Measurements from ENCODE around the genes OR2AG2, OR2AG1, OR10A2, OLFML1 and OR10A3.

DNA sequence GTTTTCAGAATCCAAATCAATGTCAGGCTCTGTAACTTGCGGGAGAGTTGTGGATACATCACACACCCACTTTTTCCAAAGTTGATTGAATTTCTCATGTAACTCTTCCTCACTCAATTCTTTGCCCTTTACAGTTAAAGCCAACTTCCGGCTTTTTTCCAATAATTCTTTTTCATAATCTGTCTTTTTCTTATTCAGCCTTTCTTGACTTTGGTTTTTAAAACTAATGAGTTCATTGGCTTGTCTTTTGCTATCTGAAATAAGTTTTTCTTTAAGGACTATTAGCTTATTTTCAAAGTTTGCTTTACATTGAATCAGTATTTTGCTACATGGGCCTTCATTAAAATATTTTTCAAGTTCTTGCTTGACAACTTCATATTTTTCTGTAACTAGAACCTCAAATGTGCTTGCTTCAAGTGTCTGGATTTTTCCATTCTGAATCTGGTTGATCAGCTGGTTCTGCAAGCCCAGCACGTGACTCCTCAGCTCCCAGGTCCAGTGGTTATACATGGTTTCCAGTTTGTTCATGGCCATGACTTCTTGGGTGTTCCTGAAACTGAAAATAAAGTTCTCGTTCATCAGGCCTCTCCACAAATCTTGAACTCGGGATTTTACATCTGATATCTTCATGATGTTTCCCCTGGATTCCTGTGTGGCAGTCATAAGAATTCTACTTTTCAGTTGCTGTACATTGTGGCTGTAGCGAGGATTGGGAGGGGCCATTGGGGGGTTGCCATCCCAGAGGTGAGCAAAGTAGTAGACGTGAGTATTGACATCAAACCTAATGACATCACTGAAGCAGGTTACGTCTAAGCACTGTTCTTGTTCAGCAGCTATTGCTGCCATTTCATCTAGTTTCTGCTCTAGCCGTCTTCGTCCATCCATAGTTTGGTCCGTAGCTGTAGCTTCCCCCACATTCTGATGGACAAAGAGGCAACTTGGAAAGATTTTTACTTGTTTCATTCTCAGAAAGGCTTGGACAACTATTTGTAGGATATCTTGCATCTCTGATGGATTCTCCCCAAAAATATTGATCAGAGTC lies 33.3 kb upstream of the MRPL17 start:
- PRO-cap, result no peak
- RRBS, result no CpG with 5 or more reads among the region's 11 CpGs

DNA sequence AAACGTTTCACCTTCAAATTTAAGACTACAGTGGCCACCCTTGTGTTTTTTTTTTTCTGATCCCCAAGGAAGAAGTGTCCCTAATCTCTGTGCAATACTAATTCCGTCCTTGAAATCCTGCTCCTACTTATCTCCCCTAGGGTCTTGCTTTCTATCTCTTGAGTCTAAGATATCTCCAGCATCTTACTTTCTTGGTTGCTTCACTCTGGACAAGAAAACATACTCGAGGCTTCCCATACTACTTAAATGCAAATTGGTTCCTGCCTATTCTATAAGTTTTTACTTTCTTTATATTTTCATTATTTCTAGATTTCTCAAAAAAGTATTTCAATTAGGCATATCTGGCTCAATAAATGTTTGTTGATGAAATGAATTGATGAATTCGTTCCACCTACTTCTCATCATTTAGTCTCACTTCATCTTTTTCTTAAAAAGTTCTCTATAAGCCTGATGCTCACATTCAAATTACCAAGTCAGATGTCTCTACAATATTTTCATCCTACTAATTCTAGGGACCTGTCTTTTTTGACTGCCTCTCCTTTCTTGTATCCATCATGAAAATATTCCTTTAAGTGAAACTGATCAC lies 28.3 kb downstream of the OR2AG2 start:
- PRO-cap, result no peak
- RRBS, result no CpG with 5 or more reads among the region's 4 CpGs

DNA sequence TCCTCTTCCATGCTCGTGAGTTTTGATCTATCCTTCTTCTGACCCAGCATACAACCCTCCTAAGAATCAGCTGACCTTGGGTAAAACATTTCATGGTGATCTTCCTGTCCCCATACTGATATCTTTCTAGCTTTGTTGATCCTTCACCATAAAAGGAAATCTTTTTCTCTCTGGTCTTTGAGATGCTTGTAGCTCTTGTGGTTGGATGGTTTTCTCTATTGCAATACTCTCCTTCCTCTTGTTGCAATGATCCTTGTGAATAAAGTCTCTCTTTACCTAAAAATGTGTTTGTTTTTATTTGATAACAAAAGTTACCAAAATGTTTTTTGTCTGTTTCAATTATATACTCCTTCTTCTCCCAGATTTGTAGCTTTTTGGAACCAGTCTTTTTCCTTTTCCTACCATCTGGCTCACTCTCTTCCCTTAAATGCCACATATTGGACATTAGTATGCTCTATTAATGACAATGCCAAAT lies 26.0 kb downstream of the OR2AG2 start:
- PRO-cap, result bidirectional peak, plus-strand start at position 223 of the sequence, minus-strand start at position 112 of the sequence
- RRBS, result no CpG with 5 or more reads among the region's 1 CpG

DNA sequence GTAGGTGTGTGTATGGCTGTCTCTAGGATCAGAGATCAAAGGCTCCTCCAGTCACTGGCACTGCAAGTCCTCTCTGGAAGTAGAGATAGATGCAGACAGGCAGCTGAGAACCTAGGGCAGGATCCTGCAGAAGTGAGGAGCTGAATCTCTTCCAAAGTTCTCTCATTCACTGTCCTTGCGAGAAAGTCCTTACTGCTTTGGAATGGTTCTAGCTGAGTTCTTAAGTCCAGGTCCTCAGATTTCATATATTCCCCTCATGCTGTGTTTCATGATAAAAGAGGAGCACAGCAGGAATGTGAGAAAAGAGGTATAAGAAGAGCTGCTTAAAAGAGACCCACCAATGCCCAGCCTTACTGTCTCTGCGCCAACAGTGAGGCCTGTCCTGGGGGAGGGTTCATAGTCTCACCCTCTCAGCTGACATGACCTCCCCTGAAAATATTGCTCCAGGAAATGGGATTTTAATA lies at the start of gene OR2AG2:
Gene OR2AG2, minus strand, starts transcription at position 270 of the 464 bp plus-strand sequence.
- PRO-cap, result no peak
- RRBS, result no CpG with 5 or more reads among the region's 2 CpGs

DNA sequence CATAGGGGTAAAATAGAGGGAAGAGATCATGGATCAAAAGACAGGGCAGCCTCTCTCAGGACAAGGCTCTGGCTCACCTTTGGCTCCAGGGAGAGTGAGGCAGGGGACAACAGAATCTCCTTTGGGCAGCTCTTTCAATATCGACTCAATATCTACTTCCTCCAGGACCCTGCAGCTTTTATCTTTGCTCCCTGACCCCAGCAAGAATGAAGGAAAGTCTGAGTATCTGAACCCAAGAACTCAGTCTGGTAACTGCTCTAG lies at the start of gene OR2AG1:
Gene OR2AG1, plus strand, starts transcription at position 180 of the 261 bp plus-strand sequence.
- PRO-cap, result no peak
- RRBS, result no CpG with 5 or more reads among the region's 1 CpG

GRCh38 chr11:6816516-6816716 lies 16.9 kb upstream of the OR6A2 start:
- PRO-cap, result no peak

DNA sequence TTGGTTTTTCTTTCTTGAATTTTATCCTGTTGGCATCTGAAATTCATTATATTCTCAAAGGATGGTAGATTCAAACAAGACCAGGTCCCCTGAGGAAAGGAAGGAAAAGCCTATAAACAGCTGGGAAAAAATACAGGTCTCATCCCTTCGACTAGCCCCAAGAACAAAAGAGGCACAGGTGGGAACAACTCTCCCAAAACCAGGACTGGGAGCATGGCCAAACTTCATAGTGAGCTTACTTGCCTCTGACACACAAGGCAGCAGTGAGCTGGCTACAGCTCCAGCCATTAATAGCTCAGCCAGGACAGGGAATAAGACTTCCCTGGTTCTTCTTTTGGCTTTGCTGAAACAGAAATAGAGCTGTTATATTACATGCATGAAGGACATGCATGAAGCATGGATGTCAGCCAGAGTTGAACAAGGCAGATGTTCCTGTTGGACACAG lies at the start of gene OR10A2:
Gene OR10A2, plus strand, starts transcription at position 151 of the 445 bp plus-strand sequence.
- PRO-cap, result no peak
- RRBS, result no CpG with 5 or more reads among the region's 1 CpG

- PRO-cap, result unidirectional peak, plus-strand start at chr11:7485535
- RRBS, result no CpG with 5 or more reads among the region's 13 CpGs
These were observed at the start of gene OLFML1 for GRCh38 chr11:7485051-7485975. Gene OLFML1, plus strand, starts transcription at chr11:7485506.

DNA sequence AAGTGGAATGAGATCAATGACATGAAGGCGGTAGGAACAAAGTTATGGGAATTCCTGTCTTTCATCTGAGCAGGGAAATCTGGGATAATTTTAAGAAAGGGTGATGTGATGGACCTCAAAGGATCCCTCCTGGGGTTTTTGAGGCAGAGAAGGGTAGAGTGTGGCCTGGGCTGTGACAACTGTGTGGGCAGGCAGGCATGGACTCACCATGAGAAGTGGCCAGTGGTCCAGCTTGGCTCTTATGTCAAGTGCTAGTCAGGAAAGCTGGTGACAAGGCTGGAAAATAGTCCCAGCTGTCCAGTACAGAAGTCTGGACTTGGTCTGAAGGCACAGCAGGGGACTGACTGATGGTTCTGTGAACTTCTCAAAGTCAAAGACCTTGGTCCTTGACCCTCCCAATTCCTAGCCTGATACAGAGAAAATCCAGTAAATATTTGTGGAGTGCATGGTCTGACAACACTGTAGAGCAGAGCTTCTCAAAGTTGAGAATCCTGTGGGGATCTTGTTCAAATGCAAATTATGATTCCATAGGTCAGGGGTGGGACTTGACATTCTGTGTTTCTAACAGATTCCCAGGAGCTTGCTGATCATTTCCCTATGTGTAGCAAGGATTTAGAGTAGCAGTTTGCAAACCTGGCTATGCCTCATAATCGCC lies 1.7 kb downstream of the PPFIBP2 start:
- PRO-cap, result no peak
- RRBS, result no CpG with 5 or more reads among the region's 2 CpGs

- PRO-cap, result no peak
- RRBS, result no CpG with 5 or more reads among the region's 5 CpGs
These were observed 60.7 kb downstream of the CYB5R2 start for GRCh38 chr11:7612567-7613012.

DNA sequence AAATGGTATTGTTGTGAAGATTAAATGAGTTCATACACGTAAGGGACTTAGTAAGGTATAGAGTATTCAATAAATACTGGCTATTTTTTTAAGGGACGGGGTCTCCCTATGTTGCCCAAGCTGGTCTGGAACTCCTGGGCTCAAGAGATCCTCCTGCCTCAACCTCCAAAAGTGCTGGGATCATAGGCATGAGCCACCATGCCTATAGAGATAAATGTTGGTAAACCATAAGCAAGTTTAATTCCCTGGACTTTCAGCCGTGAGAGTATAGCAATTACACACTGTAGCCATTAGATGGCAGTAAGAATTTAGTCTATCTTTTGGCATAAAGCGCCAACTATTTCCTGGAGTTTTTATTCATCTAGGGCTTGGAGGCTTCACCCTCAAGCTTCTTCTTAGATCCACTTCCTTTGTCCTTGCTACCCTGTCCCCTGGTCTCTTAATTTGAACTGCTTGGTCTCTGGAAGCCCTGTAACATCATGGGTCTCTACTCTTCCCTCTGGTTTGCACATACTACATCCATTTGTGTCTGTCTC lies 38.3 kb downstream of the OR10A6 start:
- PRO-cap, result no peak
- RRBS, result no CpG with 5 or more reads among the region's 4 CpGs

DNA sequence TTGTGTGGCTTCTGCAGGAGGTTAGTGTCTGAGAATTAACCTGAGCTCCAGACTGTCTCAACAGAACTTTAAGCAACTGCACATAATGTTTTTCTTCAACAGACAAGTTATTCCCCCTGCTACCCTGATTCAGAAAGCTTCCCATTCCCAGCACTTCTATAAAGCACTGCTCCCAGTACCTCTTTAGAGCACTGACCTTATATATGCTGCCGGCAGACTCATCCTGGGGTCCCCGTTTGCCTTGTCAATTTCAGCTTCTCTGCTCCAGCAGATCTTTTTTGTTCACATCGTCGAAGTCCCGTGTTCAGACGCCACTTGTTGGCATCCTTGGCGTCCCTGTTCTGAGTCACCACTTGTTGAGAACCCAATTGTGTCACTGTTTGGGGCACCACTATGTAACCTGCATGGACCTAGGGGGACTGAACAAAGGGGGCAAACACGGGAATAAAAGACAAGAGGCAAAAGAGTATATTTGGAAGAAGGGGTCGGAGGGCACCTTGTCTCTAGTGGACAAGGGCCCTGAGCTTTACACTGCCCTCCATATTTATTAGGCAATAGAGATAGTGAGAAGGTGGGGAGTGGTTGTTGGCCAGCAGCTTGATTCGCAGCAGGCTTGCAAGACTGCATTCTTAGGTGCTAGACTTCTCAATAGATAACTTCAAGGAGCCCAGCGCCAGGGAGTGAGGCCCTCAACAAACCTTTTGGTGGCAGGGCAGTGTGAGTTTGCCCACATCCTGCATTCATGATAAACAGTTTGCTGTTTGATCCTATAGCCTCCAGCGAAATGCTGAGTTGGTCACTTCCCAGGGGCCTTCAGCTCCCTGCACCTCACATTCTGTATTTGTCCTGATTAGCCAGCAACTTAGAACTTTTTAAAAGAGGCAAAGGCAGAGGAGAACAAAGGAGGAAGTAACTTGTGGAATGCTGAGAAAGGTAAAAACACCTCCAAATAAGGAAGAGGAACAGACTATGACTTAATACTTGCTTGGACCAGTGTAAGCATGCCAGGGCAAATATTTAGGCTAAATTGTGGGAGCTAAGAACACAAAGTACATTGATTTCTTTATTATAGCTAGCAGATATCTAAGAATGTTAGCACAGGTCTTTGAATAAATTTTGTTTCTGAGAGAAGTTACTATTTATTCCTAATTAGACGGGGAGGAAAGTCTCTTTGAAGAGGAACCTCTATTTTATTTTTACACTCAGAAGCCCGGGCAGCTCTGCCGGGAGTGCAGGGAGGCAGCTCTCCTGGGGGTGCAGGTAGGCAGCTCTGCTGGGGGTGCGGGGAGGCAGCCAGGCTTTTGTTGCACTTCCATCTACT lies 25.2 kb downstream of the OR10A6 start:
- PRO-cap, result no peak
- RRBS, result no CpG with 5 or more reads among the region's 16 CpGs

DNA sequence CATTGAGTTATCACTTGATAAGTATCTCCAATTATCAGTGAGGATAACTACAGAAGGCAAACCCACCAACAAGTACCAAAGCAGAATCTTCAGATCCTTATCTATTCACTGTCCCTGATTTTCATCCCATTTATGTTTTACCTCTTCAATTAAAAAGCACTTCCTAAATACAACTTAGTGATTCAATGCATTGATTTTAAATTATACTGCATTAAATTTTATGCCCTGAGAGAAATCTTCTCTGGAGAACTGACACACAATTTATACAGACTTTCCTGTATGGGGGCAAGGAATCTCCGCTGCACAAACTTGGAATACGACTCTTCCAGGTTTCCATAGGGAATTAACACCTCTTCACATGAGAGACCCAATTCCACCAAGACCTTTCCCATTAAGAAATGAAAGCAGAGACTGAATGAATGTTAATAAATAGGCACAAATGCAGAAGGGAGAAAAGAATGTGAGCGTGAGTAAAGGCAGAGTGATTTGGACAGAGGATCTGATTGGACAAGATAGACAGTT lies at the start of gene OR10A3:
Gene OR10A3, minus strand, starts transcription at position 117 of the 522 bp plus-strand sequence.
- PRO-cap, result no peak
- RRBS, result no CpG with 5 or more reads among the region's 3 CpGs

DNA sequence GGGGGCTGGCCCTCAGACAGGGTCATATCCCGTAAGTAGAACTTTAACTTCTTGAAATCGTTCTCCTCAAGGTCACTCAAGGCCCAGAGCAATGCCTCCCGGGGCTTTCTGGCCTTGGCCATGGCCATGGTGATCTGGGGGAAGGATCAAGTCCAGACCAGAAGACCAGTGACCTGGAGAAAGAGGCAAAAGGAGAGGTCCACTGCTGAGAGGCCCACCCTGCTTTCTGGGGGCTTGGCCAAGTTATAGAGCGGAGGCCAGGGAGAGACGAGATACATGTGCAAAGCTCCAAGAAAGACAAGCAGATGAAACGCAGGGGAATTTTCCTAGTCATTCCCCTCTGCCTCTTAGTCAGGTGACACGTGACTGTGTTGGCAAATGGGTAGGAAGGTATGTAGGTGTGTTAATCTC lies 1.9 kb downstream of the NLRP10 start:
- PRO-cap, result no peak
- RRBS, result 50% methylated on average over 1 of the region's 7 CpGs

GRCh38 chr11:8658170-8659073 lies 24.0 kb downstream of the TRIM66 start:
- PRO-cap, result bidirectional peak, plus-strand start at chr11:8658660, minus-strand start at chr11:8658381
- RRBS, result no CpG with 5 or more reads among the region's 17 CpGs

DNA sequence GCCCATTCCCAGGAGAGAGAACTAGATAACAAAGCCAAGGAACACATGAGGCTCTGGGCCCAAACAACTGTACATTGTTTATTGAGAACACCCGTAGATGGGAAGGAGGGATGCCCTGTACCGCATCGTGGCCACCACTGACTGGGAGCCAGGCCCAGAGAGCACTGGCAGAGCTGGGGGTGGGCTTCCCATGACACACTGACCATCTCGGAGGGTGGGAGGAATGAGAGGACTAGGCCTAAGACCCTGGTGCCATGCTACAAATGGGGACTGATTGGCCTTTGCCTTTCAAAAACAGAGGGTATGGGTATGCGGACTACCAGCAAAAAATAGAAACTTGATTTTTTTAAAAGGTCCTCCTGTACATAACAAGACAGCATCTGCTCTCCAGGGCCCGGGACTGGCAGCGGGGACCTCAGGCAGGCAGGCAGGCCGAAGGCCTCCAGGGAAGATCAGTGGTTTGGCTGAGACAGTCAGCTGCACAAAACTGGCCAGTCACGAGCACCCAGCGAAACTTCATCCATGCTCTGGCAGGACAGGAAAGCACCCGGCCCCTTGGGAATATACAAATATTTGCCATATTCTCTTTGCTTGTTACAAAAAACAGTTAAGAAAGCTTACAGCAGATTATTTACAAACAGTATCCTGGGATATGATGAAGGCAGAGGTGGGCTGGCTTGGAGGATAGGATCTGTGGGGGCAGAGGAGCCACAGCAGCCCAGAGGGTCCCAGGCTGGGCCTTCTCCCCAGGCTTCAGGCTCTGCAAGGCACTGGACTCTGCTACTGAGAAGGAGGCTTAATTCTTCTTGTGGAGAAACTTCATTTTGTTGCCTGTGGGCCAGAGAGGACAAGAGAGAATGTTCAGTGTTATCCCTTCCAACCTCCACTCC lies 11.0 kb downstream of the RPL27A start:
- PRO-cap, result no peak
- RRBS, result no CpG with 5 or more reads among the region's 11 CpGs

- PRO-cap, result no peak
- RRBS, result 100% methylated on average over 2 of the region's 8 CpGs
These were observed 13.7 kb downstream of the RPL27A start for GRCh38 chr11:8696385-8696686.

GRCh38 chr11:8737716-8738290 lies 55.2 kb downstream of the RPL27A start:
- PRO-cap, result no peak
- RRBS, result no CpG with 5 or more reads among the region's 8 CpGs

DNA sequence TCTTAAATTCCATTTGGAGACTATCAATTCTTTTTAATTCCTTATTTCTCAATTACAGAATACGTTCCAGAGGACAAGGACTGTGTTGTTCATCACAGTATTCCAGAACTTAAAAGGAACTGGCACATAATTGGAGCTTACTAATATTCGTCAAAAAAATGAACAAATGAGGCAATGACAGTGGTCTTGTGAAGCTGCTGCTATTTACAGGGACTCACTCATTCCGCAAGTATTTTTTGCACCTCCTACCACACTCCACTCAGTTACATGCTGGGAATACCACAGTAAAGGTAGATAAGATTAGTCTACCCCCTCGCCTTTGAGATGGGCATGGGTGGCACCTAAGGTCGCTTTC lies 43.1 kb downstream of the DENND2B start:
- PRO-cap, result no peak
- RRBS, result no CpG with 5 or more reads among the region's 5 CpGs

DNA sequence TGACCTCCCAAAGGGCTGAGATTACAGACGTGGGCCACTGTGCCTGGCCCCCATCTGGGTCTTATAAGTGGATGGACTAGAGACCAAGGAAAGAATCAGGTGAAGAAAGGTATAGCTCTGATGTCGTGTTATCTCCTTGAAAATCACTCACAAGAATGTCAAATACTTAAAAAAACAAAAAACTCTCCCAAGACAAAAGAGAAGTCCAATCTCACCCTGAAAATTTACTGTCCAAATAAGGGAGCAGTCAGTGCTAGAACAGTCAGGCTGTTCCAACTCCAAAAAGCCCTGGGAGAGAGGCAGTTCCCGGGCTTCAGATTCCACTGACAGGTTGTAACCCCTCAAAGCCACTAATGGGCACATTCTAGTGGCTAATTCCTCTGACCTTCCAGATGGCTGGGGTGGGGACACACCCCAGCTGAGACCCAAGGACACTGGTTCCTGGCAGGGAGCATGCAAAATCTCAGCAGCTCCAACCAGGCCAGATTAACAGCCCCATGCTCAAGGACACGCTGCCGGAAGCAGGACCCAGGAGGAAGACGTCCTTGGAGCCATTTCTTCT lies 35.3 kb downstream of the DENND2B start:
- PRO-cap, result no peak
- RRBS, result 17% methylated on average over 1 of the region's 6 CpGs